Vein endothelial cell (primary cell): ENCODE measurements around the genes PLEKHJ1 and SPPL2B.

- CAGE, long polyA plus RNA = no peak
Measured at GRCh38 chr19:1989998-1991287, 25.1 kb downstream of the BTBD2 start.

GRCh38 chr19:2016026-2016716 is 657 bp upstream of the BTBD2 start:
- CAGE, long polyA plus RNA = no peak

DNA sequence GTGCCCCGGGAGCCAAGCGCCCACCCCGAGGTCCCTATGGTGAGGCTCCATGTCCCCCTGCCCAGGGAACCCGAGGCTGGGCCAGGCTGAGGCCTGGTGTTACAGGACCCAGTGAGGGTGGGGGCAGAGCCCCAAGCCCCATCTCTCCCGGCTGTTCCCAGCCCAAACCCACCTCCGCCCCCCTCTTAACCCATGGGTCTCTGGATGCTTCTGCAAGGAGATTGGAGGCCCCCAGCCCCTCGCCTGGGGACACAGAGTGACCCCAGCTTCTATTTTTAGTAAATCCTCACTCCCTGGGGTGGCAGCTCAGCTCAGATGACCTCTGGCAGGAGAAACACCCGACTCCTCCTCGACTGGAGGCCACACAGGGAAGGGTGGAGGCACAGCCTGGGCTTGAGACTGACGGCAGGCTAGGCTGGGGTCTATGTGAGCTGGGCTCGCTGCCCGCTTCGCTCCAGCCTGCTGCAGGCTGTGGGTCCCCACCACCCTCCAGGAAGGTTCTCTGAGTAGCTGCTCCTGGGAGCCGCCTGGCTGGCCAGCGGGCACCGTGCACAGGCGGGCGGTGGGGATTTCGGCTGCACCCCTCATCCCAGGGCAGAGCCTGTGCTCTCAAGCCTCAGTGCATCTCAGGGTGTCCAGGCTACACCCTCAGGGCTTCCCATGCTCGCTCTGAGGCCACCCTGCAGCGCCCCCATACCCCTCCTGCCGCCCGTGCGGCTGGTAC is 10.6 kb downstream of the MKNK2 start:
- CAGE, long polyA plus RNA = no peak

- CAGE, long polyA plus RNA = no peak
Measured at GRCh38 chr19:2050519-2051080, 444 bp downstream of the MKNK2 start.

DNA sequence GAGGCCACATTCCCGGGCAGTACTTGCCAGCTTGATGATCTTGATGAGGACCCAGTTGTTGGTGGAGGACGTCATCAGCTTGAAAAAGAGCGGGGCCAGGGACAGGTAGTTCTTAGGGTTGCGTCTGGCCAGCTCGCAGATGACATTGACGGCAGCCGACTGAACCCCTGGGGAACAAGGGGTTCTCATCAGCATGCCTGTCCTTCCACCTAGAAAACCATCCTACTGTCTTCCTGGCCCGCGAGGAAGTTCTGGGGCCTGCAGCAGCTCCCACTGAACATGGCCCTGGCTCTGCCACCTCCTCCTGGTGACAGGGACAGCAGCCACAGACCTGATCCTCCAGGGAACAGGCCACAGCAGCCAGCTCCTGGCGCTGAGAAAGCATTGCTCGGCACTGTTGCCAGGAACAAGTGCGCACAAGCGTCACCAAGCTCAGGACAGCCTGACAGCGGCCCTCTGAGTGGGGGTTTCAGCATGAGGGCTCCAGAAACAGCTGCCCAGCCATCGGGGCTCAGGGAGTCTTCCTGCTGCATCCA is 22.0 kb downstream of the AP3D1 start:
- CAGE, long polyA plus RNA = no peak

DNA sequence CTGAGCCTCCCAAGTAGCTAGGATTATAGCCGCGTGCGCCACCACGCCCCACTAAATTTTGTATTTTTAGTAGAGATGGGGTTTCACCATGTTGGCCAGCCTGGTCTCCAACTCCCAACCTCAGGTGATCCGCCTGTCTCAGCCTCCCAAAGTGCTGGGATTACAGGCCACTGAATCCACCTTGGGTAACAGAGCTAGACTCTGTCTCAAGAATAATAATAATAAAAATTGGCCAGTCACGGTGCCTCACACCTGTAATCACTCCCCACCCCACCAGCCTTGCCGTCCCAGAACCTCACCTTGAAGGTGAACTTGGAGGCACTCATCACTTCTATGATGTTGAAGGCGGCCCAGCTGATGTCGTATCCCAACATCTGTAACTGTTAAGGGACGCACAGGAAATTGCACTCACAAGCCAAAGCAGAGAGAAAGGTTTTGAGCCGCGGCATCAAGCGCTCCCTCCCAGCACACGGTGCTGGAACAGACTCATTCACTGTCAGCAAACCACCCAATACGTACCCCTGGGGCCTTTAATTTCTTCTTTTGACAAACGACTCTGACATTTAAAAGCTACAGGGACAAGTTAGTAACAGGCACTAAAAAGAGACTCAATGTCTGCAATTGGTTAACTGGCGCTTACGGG is 13.8 kb downstream of the AP3D1 start:
- CAGE, long polyA plus RNA = no peak

DNA sequence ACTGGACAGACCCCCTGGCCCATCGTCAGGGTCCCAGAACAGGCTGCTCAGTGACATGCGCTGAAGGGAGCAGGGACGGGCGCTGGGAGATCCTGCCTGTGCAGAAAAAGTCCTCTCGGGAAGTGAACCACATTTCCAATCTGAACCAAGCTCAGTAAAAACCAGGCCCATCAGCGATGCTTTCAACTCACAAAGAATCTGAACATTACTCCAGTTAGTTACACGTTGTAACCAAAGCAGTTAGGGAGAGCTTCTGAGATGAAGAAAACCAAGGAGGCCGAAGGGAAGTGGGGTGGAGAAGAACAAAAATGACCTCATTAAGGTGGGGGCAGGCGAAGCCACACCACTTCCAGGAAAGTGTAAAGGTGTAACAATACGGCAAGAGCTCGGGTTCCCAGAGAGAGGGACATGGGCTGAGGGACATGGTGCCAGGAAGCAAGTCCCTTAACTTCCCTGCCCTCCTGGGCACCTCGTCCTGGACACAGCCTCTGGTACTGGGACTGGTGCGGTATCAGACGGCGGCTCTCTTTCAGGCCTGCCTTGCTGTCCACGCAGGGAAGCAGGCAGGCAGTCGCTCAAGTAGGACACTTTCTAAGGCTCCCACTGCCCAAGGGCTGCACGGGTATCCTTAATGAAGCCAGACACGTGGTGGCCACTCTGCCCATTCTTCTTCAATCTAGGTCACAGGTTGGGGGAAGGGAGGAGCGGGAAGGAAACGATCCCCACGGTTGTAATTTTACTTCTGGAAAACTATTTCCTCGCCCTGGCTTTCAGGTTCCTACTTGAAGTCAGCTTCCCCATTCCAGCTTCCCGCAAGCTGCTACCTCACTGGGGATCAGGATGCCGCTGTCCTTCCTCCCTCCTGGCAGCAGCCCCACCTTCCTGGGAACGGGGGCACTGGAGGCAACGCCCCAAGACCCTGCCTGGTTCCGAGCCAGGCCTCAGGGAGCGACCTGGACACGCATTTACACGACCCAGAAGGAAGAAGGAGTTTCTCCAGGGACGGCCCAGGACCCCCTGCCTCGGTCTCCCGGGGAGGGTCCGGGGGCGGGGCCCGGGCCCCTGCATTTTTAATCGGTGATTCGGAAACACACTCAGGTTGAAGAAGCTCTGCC is 1.3 kb downstream of the AP3D1 start:
- CAGE, long polyA plus RNA = no peak

- CAGE, long polyA plus RNA = no peak
Measured at GRCh38 chr19:2164962-2165479, 1.3 kb downstream of the DOT1L start.

- CAGE, long polyA plus RNA = no peak
Measured at GRCh38 chr19:2180755-2181314, 17.1 kb downstream of the DOT1L start.

- CAGE, long polyA plus RNA = no peak
Measured at GRCh38 chr19:2183949-2185042, 20.6 kb downstream of the DOT1L start.

DNA sequence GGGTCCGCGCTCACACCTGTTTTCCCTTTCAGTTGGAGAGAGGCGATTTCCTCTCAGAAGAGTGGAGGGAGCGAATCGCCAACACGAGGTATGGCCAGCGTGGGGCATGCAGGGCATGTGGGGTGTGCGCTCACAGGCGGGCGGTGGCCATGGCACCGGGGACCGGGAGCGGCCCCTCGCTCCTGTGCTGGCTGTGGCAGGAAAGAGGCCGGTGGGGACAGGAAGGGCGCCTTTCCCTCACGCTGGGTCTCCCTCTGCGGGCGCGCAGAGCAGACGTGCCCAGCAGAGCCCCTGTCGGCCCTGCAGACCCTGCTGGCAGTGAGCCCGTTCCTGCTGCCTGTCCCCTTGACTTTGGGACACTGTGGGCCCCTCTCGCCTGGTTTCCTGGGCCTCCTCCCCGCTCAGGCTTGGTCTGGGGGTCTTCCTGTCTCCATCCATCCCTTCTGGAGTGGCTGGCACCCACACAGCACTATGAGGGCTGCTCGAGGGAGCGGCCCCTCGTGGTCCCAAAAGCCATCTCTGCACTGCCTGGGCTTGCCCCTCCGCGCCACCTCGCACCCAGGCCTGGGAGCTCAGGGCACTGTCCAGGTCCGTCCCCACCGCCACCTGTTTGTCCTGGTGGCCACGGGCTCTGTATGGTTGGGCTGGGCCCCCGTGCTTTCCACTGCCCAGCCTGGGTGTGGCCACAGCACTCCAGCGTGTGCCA is 36.1 kb downstream of the PLEKHJ1 start:
- CAGE, long polyA plus RNA = no peak

- CAGE, long polyA plus RNA = no peak
Measured at GRCh38 chr19:2233603-2234016, 2.5 kb downstream of the PLEKHJ1 start.

DNA sequence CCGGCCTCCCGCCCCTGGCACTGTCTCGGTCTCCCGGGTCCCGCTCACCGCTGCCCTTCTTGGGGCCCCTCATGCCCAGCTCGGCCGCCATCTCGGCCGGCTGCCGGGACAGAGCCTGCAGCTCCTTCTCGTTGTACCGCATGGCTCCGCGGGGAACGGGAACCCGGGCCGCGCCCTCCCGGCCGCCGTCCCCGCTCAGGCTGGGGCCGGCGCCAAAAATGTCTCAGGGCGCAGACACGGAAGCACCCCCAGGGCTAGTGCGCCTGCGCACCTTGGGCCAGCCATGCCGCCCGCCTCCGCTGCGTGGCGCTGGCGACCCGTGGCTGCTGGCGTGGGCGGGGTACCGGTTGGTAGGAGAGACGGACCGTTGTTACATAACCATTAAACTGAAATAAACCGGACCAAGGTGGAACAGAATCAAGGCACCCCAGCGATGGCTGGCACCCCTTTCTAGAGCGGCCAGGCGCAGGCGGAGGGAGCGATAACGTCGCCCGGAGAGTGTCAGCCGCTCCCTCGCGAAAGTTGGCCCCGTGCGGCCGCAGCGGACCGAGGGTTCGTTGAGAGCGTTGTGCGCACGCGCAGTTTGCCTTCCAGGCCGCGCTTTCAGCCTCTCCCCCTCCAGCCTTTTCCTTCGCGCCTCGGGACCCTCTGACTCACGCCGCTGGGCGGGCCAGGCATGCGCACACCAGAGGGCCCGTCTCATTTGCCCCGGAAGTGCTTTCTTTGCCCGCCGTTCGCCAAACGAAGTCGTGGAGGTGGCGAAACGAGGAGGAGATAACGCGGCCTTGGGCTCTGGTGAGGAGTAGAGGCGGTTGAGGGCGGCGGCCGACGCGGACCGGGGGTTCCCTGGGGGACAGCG is at the start of gene PLEKHJ1:
PLEKHJ1 (minus strand) TSS at position 223 of the 859 bp plus-strand sequence.
- CAGE, long polyA plus RNA = start-site peak on the plus strand centred at position 737 of the sequence, 70 bp wide, 437 and 308 reads in 2 replicates

GRCh38 chr19:2271348-2272067 is 10.5 kb downstream of the PEAK3 start:
- CAGE, long polyA plus RNA = no peak

DNA sequence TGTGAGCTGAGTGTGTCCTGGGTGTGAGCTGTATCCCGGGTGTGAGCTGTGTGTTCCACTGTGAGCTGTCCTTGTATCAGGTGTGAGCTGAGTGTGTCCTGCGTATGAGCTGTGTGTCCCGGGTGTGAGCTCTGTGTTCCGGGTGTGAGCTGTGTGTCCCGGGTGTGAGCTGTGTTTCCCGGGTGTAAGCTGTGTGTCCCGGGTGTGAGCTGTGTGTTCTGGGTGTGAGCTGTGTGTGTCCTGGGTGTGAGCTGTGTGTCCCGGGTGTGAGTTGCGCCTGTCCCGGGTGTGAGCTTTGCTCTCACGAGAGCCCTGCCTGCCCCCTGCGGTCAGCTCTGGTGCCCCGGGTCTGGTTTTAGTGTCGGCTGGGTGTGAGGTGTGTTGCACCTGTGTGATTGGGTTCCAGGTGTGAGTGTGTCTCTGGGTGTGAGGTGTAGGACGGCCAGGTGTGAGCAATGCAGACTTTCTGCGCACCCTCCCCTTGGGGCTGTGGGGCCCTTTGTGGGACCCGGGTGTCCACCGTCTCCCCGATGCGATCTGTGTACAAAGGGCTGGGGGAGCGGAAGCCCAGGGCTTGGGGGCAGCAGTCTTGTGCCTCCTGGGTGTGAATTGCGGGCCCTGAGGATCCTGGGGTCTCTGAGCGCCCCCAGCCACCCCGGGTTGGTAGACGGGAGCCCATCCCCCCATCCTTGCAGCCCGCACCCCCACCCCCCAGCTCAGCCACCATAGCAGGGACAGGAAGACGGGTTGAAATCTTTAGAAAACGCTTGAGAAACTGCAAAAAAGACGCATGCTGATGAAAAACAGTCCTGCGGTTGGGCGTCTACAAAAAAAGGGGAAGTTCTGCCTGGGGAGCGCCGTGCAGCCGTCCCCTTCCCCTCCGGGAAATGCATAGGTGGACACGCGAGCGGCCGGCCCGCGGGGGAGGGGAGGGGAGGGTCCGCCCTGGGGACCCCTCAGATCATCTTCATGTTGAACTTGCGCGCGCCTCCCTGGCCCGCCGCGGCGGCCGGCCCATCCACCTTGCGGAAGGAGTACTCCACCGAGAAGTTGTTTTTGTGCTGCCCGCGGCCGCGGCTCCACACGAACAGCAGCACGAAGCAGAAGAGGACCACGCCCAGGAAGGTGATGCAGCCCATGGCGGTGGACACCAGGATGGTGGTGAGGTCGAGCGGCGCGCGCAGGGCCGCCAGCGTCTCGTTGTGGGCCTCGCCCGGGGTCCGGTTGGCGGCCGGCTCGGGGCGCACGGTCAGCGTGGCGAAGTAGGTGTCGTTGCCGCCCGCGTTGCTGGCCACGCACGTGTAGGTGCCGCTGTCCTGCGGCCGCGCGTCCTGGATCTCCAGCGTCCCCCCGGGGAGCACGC is 7.5 kb upstream of the PEAK3 start:
- CAGE, long polyA plus RNA = no peak

DNA sequence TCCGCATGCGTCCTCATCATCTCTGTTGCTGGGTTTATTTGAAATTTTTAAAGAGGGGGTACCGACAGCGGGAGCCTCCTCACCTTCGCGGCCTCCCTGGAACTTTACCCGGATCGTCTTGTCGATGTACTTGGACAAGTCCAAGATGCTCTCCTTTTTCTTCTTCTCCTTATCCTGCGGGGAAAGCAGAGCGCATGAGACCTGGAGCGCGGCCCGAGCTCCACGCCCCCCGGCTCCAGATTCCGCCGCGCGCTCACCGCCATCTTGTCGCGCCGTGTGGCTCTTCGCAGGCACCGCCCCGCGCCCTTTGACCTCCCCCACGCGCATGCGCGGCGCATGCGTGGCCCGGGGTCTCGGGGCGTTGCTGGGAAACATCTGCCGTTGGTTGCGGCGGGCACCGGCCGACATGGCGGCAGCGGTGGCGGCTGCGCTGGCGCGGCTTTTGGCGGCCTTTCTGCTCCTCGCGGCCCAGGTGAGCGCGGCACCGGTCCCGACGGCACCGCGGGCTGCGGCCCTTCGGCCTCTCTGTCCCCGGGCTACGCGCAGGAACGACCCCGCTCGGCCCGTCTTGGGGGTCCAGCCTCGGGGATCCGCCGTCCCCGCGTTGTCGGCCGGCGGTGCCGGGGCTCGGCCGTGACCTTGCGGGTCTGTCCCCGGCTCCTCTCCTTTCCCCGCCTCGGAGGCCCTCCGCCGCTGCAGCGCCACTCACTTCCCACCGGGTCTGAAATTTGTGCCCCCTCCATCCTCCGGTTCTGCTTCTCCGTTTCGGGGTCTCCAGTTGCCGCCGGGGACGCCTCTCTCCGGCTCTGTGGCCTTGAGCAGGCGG is at the start of gene SPPL2B:
SPPL2B (plus strand) TSS at position 381 of the 826 bp plus-strand sequence.
- CAGE, long polyA plus RNA = start-site peak on the minus strand centred at position 276 of the sequence, 21 bp wide, 7,361 and 4,588 reads in 2 replicates

GRCh38 chr19:2329454-2330102 is 1.1 kb downstream of the SPPL2B start:
- CAGE, long polyA plus RNA = no peak

GRCh38 chr19:2361132-2361382 is 992 bp downstream of the TMPRSS9 start:
- CAGE, long polyA plus RNA = no peak

DNA sequence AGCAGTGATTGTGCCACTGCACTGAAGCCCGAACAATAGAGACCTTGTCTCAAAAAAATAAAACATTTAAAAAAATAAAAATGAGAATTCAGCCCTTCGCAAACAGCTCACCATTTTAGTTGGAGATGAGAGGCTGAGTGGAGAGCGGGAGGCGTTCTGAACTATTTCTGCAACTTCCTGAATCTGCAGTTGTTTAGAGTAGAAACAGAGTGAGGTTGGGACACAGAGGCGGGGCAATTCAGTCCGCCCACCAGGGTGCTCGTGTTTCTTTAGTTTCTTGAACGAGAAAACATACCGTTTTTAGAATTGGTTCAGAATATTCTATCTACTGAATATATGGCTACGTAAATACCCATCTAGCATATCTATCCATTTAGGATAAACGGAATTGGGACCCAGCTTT is 33.1 kb downstream of the TIMM13 start:
- CAGE, long polyA plus RNA = no peak

DNA sequence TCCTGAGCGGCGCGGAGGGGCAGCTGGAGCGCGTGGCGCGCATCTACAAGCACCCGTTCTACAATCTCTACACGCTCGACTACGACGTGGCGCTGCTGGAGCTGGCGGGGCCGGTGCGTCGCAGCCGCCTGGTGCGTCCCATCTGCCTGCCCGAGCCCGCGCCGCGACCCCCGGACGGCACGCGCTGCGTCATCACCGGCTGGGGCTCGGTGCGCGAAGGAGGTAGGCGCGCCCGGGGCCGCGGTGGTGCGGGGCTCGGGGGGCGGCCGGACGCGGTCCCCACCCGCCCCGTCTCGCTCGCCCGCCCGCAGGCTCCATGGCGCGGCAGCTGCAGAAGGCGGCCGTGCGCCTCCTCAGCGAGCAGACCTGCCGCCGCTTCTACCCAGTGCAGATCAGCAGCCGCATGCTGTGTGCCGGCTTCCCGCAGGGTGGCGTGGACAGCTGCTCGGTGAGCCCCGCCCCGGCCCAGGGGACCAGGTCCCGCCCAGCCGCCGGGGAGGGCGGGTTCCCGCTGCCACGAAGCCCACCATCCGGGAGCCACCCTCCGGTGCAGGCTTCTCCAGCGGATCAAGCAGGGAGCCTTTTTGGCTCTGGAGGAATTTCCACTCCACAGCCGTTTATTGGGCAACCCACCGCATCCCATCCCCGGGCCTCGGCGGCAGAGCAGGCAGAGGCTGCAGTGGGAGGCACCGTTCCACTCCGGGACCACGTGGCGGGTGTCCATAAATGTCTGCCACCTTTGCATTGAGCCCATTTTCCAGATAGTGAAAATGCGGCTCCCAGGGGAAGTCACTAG is 2.1 kb downstream of the TIMM13 start:
- CAGE, long polyA plus RNA = no peak